Omental fat pad (tissue), 4 donors: ENCODE results near the gene HHEX.

DNA sequence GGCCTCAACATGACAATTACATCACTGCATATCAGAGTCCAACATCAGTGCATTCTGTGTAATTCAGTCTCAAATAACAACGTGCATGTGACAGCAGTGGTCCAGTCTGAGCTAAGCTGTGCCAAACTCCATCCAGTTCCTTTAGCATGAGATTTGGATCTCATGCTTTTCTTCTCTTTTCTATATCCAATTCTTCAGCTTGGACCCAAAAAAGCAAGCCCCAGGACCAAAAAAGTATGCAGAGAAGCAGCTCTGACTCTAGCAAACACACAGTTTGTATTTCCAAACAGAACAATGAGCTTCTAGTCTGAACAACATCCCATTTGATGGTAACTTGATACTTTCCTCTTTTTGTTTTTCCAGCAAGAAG is 85.6 kb upstream of the ANKRD1 start:
- PRO-cap: no peak
- RAMPAGE, long total RNA, 4 experiments: no peak in any of the 4 experiments

DNA sequence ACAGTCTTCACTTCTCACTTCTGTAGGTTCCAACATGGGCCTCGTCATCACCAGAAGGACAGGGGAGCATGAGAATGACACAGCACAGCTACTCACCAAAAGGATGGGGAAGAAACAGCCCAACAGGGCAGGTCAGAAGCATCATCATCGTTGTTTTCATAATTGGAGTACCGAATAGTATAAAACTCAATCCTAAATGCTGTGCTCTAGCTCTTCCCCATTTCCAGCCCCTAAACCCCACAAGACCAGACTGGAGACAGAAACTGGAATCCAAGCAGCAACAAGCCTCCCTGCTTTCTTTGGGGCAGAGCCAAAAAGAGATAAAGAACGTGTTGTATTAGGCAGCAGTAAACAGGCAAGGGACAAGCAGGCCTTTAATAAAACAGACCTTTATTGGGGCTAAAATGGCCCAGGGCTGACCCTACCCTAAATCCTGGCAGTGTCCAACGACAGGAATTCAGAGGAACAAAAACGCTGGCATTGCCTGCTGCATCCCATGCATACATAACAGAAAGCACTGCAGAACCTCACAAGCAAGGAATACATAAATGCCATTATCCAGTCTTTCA is 102.4 kb upstream of the ANKRD1 start:
- PRO-cap: no peak
- RAMPAGE, long total RNA, 4 experiments: no peak in any of the 4 experiments

DNA sequence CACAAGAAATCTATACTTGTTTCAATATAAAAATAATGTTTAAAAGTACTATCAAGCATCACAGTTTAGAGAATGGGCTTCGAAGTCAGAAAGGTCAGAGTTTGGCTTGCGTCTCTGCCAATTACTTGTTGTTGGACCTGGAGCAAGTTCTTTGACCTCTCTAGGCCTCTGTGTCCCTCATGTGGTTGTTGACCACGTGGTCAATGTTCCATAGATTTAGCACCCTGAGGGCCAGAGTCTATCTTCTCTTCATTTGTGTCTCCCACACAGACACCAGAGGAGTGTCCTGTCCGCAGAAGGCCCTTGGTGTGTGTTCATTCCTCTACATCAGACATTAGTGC is 122.2 kb upstream of the ANKRD1 start:
- PRO-cap: no peak
- RAMPAGE, long total RNA, 4 experiments: no peak in any of the 4 experiments

- PRO-cap: no peak
- RAMPAGE, long total RNA, 4 experiments: no peak in any of the 4 experiments
Observed at GRCh38 chr10:91193542-91193821, 27.0 kb upstream of the PCGF5 start.

- PRO-cap: no peak
- RAMPAGE, long total RNA, 4 experiments: no peak in any of the 4 experiments
Observed at GRCh38 chr10:91349186-91349965, 60.8 kb upstream of the HECTD2 start.

GRCh38 chr10:91551849-91552210 is 81.0 kb downstream of the PPP1R3C start:
- PRO-cap: no peak
- RAMPAGE, long total RNA, 4 experiments: no peak in any of the 4 experiments

GRCh38 chr10:91614096-91614255 is 18.9 kb downstream of the PPP1R3C start:
- PRO-cap: no peak
- RAMPAGE, long total RNA, 4 experiments: no peak in any of the 4 experiments

DNA sequence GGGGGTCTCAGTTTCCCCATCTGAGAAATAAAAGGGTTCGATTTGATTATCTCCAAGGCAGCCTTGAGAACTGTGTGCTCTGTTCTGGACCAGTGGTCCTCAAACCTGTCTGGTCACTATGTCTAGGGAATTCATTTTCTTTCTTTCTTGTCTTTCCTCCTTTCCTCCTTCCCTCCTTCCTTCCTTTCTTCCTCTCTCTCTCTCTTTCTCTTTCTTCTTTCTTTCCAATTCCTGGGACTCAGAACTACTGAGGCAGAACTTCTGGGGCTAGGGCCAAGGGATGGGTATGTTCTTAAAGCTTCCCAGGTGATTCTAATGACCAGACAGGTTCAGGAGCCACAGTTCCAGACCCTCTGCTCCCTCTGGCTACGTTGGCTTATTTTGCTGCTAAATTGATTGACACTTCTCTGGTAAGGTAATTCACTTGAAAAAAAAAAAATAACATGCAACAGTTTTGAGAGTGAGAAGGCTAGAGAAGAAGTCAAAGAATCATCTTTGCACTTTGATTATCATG is 1.7 kb downstream of the PPP1R3C start:
- PRO-cap: no peak
- RAMPAGE, long total RNA, 4 experiments: no peak in any of the 4 experiments

GRCh38 chr10:91691065-91691572 is 58.2 kb upstream of the PPP1R3C start:
- PRO-cap: no peak
- RAMPAGE, long total RNA, 4 experiments: no peak in any of the 4 experiments

GRCh38 chr10:91799589-91800008 is 1.4 kb downstream of the TNKS2 start:
- PRO-cap: no peak
- RAMPAGE, long total RNA, 4 experiments: no peak in any of the 4 experiments

DNA sequence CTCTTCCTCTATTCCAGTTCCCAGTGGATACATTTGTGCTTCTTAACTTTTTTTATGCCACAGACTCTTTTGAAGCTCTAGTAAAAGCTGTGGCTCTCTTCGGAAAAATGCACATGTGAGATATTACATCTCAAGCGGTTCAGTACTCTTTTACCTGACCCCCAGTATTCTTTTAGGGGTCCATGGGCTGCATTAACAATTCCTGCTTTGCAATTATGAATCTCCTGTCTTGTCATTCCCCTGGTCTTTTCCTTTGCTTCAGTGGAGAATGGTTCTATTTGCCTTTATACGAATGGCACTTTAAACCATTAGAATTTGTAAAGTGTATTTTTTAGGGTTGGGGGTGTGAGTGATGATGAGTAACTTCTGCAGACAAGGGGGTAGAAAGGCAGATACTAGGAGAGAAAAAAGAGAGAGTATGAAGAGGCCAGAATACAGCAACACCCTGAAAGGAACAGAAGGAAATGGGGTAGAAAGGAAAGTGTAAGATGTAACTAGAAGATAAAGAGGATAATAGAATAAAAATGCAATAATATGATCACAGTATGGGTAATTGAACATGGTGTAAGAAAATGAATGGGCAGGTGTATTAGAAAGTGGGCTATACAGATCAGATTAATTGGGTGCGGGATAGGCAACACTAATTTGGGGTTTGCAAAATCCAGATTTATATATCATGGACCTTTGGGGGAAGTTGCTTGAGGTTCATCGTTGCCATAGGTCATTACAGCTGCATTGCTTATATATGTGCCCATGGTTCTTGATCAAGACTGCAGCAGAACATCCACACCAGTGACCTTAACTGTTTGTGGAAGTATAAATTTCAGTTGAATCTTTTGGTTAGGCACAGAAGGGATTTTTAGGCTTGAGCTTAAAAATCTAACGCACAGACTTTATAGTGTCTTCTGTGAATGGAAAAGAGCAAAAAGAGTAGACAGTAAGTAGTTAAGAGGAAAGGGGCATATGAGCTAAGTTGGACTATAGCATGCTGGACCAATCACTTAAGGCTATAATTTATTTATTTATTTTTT is 29.1 kb downstream of the BTAF1 start:
- PRO-cap: no peak
- RAMPAGE, long total RNA, 4 experiments: no peak in any of the 4 experiments

- PRO-cap: no peak
- RAMPAGE, long total RNA, 4 experiments: no peak in any of the 4 experiments
Observed at GRCh38 chr10:92590683-92591131, 2.2 kb upstream of the KIF11 start.

DNA sequence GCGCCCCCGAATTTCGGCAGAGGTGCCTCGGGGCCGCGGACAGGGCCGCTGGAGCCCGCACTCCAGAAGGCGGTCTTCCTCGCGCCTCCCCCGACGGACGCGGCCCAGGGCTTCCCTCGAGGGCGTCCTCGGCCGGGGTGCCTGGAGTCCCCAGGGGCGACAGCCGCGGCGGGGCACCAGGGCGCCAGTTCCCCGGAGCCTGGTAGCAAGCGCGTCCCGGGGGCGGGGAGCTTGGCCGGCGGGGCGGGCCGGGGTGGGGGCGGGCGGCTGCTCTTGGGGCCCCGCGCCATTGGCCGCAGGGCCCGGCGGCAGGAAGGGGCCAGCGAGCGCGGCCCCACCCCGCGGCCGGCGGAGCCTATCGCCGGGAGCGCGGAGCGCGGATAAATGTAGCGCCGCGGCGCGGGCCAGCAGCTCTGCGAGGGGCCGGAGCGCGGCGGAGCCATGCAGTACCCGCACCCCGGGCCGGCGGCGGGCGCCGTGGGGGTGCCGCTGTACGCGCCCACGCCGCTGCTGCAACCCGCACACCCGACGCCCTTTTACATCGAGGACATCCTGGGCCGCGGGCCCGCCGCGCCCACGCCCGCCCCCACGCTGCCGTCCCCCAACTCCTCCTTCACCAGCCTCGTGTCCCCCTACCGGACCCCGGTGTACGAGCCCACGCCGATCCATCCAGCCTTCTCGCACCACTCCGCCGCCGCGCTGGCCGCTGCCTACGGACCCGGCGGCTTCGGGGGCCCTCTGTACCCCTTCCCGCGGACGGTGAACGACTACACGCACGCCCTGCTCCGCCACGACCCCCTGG is at the start of gene HHEX:
TSS of gene HHEX (plus strand) at position 410 of the 802 bp plus-strand sequence.
- PRO-cap: unidirectional peak, plus-strand start at position 410 of the sequence
- RAMPAGE, long total RNA, 4 experiments: no peak in any of the 4 experiments

DNA sequence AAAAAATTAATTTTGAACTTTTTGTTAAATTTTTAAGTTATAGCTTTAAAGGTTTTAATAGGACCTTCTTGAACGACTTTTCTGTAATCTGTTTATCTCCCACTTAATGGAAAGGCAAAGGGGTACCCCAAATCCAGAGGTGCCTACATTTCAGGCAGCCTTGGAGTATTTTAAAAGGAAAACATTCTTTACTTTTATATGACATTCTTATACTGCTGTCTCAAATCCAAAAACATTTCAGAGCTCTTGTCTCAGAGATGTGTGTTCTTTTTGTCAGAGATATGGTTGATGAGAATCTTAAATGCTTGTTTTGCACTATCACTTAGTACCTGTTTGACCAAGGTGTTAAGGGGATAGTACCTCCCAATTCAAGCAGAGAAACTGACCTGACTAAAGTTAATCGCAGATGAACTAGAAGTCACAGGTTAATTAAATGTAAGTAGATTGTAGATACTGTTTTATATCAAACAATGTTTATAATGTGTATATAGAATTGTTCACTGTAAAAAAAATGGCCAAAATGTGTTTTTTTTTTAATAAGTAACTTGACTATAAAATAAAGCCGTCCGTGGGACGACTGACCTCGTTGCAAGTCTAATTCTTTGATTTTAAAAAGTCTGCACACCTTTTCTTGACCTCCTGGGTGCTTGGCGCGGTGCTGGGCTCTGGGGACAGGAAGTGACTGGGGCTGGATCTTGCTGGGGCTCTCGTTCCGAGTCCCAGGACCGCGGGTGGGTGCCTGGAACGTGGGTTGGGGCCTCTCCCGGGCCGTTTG is 5.5 kb downstream of the HHEX start:
- PRO-cap: no peak
- RAMPAGE, long total RNA, 4 experiments: no peak in any of the 4 experiments

DNA sequence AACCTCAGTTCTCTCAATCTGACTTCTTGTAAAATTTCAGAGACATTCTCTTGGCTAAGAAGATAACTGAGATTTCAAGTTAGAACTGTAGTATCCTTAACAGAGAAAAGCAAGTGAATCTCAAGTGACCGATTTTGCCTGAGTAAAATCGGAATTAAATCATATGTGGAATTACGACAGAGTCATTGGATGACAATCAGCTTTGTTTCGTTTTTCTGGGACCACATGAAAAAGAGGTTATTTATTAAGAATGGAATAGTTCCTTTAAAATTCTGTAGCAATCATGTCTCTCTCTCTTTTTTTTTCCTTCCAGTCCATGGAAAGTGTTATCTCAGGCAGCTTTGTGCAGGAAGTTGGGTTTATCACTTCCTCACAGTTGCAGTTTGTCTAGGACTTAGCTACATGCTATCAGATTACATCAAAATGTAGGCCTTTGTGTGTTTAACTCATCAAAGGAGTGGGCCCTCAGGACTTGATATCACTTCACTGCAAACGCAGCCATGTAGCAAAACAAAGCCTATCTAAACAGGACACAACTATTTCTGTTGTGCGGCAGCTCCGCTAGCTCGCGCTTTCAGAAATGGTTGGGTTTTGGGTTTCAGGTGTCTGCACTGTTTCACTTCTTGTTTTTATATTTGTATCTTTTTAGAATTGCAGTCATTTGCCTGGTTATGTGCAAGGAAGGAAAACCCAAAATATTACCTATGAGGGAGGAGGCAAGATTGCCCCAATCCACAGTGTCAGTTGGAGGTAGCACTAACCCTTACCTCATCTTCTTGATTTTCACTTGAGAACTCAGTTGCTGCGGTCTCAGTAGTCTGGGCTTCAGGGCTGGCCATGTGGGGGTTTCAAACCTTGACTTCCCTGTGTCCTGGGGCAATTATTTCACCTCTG is 66.5 kb downstream of the HHEX start:
- PRO-cap: no peak
- RAMPAGE, long total RNA, 4 experiments: no peak in any of the 4 experiments

DNA sequence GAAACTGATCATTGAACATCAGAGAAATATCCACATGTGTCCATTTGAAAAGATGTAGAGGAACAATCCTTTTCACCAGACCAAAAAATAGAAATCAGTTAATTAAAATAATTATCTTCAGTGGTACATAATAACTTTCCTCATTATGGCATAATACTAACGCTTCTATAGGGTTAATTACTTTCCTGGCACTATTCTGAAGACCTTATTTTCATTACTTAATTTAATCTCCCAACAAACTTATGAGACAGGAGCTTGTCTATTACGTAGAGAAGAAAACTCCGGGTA is 30.3 kb upstream of the EXOC6 start:
- PRO-cap: no peak
- RAMPAGE, long total RNA, 4 experiments: no peak in any of the 4 experiments

DNA sequence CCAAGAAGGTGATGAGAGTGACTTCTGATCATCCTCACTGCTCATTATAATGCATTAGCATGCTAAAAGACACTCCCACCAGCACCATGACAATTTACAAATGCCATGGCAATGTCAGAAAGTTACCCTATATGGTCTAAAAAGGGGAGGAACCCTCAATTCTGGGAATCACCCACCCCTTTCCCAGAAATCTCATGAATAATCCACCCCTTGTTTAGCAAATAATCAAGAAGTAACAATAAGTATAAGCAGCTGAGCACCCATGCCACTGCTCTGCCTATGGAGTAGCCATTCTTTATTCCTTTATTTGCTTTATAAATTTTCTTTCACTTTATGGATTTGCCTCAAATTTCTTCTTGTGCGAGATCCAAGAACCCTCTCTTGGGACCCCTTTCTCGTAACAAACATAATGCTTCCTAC is 18.5 kb upstream of the EXOC6 start:
- PRO-cap: no peak
- RAMPAGE, long total RNA, 4 experiments: no peak in any of the 4 experiments

GRCh38 chr10:92833179-92833804 is 15.0 kb upstream of the EXOC6 start:
- PRO-cap: no peak
- RAMPAGE, long total RNA, 4 experiments: no peak in any of the 4 experiments

DNA sequence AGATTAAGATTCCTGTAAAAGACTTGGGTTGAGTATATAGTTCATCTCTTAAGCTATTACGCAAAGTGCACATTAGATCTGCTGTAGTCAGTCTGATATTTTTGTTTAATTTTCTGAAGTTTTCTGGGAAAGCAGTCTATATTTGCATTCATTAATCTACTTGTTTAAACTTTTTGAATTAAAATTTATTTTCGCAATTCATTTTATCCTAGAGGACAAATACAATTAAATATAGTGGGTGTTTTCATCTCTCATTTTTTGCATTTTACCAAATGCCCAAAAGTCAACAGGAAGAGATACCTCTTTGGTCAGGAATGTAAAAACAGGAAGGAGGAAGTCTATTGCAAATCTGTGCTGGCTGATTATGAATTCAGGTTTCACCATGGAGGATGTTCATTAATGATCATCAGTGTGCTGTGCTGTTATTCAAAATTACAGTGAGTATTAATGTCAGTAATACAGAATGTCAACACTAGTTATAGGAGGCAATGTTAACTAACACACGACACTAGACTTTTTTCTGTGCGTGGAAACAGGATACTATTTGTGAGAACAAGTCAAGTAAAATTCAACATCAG is 24.6 kb downstream of the EXOC6 start:
- PRO-cap: no peak
- RAMPAGE, long total RNA, 4 experiments: no peak in any of the 4 experiments

DNA sequence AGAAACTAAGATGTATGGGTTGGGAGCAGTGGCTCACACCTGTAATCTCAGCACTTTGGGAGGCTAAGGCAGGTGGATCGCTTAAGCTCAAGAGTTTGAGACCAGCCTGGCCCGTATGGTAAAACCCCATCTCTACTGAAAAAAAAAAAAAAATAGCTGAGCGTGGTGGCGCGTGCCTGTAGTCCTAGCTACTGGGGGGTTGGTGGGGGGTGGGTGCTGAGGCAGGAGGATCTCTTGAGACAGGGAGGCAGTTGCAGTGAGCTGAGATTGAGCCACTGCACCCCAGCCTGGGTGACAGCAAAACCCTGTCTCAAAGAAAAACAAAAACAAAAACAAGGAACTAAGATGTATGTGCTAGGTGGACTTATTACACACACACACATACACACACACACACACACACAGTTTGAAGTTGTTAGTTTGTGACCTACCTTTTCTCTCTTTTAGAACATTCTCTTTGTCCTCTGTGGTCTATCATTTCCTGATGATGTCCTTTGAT is 53.4 kb downstream of the EXOC6 start:
- PRO-cap: no peak
- RAMPAGE, long total RNA, 4 experiments: no peak in any of the 4 experiments